Measurements from ENCODE around the genes RAB33B and UCP1.

DNA sequence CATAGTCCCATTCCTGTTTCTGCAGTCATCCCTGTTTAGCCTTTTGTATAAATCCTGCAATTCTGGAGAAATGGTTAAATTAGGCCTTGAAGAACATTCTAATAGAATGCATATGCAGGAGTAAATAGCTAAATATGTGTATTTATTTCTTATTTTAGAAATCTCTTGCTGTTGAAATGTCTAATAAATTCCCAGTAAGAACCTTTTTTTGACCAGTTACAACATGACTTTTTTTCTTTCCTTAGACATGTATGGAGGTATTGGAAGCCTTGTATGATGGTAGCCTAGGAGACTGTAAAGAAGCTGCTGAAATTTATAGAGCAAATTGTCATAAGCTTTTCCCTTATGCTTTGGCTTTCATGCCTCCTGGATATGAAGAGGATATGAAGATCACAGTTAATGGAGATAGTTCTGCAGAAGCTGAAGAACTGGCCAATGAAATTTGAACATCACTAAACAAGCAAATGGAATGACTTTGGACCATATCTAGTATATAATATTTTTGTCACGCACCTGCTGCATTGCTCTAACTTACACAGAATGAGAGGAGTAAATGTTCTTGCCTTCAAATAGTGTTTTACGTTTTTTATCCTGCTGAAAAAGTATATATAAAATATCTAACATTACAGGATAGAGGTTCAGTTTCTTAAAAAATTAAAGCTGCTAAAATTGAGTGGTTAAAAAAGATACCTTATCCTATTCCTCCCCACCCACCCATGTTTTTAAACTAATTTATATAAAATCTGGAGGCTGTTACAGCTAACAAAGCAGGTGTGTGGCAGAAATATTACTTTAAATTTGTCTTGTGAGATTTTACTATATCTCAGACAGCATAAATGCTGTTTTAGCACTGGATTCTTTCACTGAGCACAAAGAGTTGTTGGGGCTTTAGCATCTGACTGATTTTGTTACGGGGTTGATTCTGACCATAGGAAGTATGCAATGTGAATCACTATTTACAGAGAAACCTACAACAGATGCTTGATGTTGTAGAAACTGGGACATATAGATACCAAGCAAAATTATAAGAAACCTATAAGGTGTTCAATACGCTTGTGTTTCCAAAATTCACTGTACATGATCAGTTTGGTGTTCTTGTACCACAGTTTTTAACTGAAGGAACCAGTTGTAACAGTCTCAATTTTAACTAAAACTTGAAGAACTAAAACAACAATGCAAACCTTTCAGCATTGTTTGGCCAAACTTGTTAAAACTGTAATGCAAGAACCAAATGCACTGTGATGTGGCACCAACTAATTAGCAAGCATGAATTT lies 65.8 kb upstream of the RAB33B start:
- PRO-cap, result no peak

GRCh38 chr4:139400033-139401273 lies 53.5 kb upstream of the RAB33B start:
- PRO-cap, result no peak

DNA sequence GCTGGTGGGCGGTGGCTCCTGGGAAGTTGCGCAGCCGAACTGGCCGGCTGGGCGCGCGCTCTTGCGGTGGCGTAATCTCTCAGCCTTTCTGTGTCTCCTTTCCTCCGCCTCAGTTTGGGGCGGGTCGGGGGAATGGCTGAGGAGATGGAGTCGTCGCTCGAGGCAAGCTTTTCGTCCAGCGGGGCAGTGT lies at the start of gene RAB33B:
Gene RAB33B, plus strand, starts transcription at position 58 of the 190 bp plus-strand sequence.
- PRO-cap, result bidirectional peak, plus-strand start at position 112 of the sequence, minus-strand start outside the sequence

- PRO-cap, result no peak
These were observed 20.6 kb downstream of the SETD7 start for GRCh38 chr4:139535355-139535832.

DNA sequence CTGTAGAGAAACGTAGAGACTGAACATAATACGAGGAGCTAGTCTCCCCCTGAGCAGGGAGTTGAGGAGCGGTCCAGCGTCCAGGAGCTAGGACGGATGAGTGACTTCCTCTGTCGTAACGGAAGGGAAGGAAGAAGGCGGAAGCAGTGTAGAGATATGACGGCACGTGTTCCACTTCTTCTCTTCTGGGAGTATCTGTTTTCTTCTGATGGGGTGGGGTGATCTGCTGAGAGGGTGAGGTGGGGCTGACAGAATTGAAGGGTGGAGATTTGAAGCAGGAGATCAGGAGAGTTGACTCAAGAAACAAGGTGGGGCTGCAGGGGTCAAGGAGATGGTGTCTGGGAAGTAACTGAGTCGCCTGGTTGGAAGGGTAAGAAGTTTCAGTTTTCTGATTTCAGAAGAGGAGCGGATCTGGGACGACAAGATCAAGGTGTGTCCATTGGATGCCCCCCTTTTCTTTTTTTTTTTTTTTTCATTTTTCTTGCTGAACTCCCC lies 50.6 kb upstream of the SETD7 start:
- PRO-cap, result no peak

DNA sequence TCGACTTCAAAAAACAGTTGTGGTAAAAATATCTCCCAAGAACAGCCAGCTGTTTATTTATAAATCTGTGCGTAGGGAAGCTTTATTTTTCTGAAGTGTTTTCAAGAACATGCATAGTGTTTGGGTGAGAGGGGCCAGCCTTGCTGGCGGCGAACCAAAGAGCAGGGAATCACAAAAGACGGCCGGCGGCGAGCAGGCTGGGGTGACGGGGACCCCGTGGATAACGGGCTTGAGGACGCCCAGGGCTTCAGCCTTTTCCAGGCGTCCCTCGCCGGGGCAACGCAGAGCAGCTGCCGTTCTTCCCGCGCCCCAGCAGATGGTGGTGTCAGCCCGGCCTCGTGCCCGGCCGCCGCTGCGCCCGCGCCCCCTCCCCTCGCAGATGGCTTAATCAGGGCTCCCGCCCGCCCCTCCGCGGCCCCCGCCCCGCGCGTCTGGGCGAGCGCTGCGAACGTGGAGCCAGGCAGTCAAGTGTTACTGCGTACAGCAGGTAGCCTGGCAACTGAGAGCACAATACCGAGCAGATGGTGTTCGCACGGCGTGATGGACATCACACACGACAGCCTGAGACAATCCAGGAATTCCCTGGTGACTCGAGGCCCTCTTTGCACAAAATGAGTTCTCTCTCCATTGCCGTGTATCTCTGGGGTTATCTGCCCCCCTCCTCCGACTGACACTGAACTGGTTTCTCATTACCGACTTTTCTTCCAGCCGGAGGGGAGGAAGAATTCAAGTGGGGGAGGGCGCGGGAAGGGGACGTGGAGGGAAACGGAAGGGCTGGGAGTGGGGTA lies 69.2 kb downstream of the MGST2 start:
- PRO-cap, result bidirectional peak, plus-strand start at position 520 of the sequence, minus-strand start at position 281 of the sequence

GRCh38 chr4:139764046-139764550 lies 98.5 kb downstream of the MGST2 start:
- PRO-cap, result no peak

DNA sequence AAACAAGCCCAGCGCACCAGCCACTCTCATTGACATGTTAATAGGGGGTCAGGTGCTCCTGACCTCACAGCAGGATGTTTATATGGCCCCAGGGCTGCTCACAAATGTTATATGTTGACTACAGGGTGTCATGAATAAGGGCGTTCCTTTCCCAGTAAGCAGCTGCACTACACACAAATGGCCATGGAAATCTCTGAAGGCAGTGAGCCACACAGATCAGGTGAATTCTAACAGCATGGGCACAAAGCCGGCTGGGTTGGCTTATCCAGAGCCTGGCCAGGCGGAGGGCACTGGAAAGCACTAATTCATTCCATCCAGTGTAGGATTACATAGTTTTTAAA lies 209.9 kb downstream of the MGST2 start:
- PRO-cap, result no peak

- PRO-cap, result no peak
These were observed 236.4 kb downstream of the MGST2 start for GRCh38 chr4:139901840-139902560.

- PRO-cap, result no peak
These were observed 175.3 kb downstream of the MAML3 start for GRCh38 chr4:139978592-139979081.

- PRO-cap, result bidirectional peak, plus-strand start at chr4:140150806, minus-strand start at chr4:140150779; bidirectional peak, plus-strand start at chr4:140150929, minus-strand start at chr4:140150978; bidirectional peak, plus-strand start at chr4:140151229, minus-strand start at chr4:140151155
These were observed 3.1 kb downstream of the MAML3 start for GRCh38 chr4:140150644-140151431.

DNA sequence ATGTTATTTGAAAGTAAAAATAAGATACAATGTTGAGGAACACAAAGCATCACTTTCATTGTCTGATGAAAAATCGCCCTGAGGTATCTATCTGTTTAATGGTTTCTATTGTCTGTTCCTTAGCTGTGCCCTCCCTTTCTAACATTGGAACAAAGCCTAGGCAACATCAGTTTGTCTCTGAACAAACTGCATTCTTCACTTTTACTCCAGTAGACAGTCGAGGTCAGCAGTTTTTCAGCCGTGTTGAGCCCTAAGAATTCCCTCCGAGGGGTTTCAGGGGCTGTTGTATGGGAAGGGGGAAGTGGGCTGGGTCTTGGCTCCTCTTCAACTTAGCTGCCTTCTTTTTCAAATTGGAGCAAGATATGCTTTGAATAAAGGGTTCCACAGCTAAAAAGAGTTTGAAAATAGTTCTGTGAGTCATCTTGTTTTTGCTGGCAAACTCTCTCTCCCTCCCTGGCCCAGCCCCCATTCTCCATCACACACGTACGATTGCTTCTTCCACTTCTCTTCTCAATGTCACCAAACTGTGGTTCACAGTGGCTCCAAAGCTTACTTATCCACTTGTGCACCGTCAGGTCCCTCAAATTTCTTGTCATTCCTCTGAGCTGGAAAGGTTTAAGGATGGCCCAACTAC lies 9.1 kb upstream of the MAML3 start:
- PRO-cap, result no peak

DNA sequence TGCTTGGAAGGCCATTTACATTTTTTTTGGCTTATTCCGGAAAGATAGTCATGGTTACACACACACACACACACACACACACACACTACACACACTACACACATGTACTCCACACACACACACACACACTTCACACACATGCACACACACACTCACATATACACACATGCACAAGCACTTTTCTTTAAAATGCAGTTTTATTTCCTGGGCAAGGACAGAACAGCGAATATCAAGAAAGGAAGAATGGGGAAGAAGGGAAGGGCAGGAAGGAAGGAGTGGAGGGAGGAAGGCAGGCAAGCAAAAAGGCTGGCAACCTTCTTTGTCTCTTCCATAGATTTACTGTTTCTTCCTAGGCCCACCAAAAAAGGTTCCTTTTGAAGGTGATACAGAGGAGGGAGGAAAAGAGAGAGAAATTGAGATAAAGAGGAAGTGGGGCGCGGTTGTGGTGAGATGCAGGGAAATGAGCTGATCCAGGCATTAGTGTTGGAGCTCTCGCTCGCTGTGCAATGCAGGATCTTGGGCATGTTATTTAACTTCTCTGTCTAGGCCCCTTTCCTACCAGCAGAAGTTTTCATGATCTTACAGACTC lies 88.7 kb upstream of the MAML3 start:
- PRO-cap, result no peak

GRCh38 chr4:140286229-140287016 lies 87.0 kb upstream of the SCOC start:
- PRO-cap, result no peak

DNA sequence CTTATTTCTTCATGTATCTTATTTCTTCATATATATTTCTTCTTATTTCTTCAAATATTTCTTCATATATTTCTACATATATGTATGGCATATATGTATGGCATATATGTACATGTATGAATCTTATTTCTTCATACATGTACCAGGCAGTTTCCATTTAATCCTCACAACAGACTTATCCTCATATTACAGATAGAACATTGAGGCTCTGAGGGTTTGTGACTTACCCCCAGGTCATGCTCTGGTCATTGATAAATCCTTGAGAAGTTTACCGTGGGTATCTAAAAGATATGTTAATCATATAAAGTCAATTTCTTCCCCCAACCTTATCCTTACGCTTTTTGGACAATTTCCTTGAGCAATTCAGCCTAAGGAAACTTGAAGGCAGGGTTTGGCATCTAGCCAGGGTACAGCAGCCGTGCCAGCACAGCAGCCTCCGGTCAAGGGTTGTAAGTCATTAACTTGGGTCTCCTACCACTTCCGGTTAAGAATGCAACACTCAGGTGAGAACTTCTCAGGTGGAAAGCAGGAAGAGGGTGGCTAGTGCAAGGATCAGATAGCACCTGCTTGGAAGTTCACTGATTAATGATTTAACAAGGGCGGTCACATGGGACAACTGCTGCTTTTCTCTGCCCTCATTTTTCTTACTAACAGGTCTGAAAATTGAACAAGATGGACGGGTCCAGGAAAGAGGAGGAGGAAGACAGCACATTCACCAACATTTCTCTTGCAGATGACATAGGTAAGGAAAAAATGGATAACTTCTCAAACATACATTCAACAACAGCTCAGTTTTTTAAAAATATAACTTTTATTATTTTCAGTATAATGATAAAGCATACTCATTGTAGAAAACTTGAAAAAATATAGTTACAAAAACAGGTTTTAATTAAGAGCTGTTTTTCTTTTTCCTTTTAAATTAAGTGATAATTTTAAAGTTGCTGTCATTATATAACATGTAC lies 30.2 kb upstream of the SCOC start:
- PRO-cap, result no peak

- PRO-cap, result no peak
These were observed at the start of gene UCP1 for GRCh38 chr4:140568706-140569377. TSS of gene UCP1 (minus strand) at chr4:140568961.

- PRO-cap, result no peak
These were observed 74.5 kb upstream of the UCP1 start for GRCh38 chr4:140642811-140644043.

DNA sequence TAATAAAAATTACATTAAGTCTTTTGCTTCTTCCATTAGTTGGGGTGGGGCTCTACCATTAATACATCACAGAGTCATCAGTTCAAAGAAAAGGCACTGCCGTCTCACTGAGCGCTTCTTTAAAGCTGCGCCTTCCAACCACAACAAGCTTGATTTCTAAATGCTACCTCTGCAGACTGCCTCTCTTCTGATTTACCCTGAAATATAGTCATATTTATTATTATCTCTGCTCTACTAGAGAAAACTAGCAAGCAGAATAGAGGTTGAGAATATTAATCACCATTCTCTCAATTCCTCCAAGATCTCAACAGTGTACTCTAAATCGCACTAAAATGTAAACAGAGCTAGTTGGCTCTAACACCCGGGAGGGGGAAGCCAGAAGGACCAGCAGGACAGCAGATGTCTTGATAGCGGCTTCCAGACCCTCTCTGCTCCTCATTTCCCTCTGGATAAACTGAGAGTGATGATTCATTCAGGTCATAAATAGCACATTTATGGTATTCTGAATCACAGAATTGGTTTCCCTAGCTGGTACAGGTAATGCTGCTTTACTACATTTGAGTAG lies 82.6 kb downstream of the TBC1D9 start:
- PRO-cap, result no peak

- PRO-cap, result no peak
These were observed 76.7 kb downstream of the TBC1D9 start for GRCh38 chr4:140679452-140679884.

- PRO-cap, result no peak
These were observed 117.1 kb downstream of the RNF150 start for GRCh38 chr4:141016016-141016726.